ENCODE measurements around a stretch of chr7.

DNA sequence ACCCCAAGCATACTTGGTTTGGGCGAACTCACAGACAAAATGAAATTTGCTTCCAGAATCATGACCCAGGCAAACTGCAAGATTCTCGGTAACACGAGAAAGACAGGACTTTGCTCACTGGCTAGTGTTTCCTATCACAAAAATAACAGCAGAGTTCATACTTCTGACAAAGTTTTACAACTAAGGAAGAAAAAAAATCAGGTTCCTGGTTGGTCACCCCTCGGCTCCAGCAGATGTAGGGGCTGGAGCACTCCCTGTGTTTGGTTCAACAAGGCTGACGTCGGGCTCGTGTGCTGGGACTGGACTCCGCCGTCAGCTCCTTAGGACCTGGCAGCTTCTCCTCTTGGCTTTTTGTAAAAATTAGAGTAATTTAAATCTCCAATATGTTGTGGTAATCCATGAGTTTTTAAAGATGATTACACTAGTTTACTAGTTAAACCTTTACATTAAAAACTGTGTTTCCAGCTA lies 115.7 kb upstream of the RNF32 start:
- PRO-cap = no peak

DNA sequence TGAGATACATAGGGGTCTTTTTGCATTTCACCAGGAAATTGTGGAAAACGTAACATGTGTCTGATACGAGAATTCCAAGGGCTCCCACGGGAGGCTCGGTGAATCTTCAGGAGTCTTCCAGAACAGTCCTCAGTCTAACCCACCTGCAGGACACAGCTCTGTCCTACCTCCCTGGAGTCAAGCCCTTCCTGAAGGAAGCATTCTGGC lies 105.2 kb upstream of the RNF32 start:
- PRO-cap = no peak

DNA sequence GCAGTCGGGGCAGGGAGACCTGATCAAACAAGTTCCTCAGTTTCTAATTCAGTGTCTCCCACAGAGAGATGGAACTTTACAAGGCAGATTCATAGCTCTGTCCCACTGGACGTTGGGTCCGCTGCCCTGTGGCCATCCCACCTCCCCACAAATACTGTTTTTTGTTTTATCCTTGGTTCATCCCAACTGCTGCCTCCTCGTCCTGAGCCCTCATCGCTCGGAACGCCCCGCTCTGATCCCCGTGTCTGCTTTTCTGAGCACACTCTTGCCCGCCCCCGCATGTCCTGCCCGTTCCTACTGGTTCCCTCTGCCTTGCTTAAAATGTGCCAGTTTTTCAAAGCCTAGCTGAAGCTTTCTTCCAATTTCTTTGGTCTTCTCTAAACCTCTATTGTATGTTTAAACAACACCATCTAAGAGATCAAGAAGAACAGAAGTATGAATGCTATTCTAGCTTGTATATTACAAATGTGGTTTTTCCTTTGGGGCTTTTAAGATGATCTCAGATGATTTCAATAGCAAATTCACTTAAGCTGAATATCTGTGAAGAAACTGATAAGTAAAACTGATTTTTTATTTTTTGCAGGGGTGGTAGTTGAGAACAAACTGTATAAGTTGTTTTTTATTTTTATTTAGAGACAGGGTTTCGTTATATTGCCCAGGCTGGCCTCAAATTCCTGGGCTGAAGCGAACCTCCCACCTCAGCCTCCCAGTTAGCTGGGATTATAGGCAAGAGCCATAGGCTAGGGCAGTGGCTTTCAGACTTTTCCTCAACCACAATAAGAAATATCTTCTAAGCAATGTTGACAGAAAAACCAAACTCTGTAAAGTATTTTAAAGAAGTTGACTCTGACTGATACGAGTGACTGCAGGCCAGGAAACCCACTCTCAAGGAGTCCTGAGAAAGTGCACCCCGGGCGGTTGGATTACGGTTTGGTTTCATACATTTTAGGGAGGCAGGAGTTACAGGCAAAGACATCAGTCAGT lies 19.6 kb downstream of the RNF32 start:
- PRO-cap = no peak

- PRO-cap = no peak
Observed at GRCh38 chr7:156776200-156776883, 116.6 kb downstream of the LMBR1 start.

GRCh38 chr7:156818152-156818618 lies 74.8 kb downstream of the LMBR1 start:
- PRO-cap = no peak

- PRO-cap = no peak
Observed at GRCh38 chr7:156903510-156903917, 10.5 kb upstream of the LMBR1 start.

GRCh38 chr7:157006461-157006893 lies 4.0 kb downstream of the MNX1 start:
- PRO-cap = no peak

DNA sequence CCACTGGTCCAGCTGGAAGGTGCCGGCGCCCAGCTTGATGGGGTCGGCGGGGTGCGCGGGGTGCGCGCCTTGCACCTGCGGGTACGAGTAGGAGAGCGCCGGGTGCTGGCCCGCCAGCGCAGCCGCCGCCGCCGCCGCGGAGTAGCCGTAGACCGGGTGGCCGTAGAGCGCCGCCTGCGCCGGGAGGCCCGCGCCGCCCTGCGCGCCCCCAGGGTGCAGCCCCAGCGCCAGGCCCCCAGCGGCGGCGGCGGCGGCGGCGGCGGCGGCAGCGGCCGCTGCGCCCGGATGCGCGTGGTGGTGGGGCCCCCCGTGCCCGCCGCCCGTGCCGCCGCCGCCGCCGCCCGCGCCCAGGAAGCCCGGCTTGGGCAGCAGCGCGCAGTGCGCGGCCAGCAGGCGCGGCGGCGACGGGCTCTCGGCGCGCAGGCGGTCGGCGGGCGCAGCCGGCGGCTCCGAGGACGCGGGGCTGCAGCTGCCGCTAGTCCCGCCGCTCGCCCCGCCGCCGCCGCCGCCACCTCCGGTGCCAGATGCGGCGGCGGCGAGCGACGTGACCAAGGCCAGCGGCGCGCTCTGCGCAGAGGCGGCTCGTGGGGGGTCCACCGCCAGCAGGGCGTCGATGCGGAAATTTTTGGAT lies 636 bp downstream of the MNX1 start:
- PRO-cap = bidirectional peak, plus-strand start at position 243 of the sequence, minus-strand start at position 143 of the sequence

DNA sequence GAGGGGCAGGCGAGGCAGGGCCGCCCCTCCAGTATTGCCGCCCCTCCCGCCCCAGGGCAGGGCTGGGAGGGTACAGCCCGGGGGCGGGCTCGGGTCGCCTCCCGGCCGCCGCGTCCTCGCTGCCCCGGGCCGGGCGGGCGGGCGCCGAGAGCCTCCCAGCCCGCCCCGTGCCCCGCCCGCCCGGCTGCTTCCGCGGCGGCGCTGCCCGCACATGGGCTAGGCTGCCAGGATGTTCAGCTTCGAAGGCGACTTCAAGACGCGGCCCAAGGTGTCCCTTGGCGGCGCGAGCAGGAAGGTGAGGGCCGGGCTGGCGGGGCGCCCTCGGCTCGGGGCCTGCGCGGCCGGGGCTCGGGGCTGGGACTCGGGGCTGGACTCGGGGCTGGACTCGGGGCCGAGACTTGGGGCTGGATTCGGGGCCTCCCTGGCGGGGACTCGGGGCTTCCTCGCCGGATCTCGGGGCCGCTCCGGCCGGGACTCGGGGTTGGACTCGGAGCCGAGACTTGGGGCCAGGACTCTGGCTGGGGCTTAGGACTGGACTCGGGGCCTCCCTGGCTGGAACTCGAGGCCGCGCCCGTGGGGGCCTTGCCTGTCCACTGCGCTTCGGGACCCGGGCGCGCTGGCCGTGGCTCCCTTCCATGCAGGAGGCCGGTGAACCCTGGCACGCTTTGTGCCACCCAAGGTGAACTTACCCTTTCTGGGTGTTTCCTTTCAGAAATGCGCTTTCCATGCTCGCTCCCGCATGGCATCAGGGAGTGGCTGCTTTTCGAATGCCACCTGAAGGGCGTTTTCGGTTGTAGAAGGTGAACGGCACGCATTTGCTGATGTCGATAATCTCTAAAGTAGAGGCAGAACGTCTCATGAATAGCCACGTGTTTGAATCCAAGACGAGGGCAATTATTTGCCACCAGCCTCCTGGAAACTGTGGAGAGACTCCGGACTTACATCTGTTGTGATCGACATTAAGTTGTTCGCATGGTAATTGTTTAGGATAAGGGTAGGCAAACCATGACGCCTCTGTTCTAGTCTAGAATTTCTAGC lies 637 bp downstream of the UBE3C start:
- PRO-cap = bidirectional peak, plus-strand start at position 113 of the sequence, minus-strand start at position 121 of the sequence

DNA sequence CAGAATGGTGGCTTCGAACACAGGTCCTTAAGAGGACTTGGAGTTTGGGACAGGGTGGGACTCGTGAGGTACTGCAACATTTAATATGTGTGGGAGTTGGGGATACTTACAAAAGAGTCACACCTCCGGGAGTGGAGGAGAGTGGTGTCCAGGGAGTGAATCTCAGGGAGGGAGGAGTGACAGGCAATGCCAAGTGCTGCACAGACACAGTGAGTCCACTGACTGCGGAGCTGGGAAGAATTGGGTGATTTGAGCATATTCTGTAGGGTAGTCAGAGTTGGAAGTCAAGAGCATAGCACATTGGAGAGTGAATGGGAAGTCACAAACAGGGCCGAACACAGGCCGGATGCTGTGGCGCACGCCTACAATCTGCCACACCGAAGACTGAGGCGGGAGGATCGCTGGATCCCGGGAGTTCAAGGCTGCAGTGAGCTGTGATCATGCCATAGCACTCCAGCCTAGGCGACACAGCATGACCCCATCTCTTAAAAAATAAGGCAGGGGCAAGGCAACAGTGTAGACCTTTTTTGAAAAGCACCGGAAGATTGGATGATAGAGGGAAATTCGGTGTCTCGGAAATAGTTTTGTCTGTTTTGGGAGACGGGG lies 5.2 kb downstream of the UBE3C start:
- PRO-cap = no peak

- PRO-cap = no peak
Observed at GRCh38 chr7:157220487-157220861, 81.7 kb downstream of the UBE3C start.

DNA sequence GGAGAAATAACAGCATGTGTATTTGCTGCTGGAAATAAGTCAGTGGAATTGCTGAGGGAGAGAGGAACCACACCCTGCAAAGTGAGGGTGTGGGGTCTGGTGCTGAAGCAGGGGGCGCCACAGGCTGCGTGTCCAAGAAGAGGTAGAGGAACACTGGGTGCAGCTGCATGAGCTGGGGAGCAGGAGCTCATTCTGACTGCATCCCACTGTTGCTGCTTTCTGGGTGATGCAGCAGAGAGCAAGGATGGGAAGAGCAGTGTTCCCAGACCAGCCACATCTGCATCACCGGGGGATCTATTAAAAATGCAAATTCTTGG lies 97.2 kb upstream of the DNAJB6 start:
- PRO-cap = no peak

GRCh38 chr7:157248268-157248784 lies 88.5 kb upstream of the DNAJB6 start:
- PRO-cap = no peak

DNA sequence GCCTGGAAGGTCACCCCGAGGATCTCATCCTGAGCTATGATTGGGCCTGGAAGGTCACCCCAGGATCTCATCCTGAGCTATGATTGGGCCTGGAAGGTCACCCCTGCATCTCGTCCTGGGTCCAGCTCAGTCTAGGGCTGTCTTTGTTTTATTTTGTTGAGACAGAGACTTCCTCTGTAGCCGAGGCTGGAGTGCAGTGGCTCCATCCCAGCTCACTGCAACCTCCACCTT lies 16.9 kb upstream of the DNAJB6 start:
- PRO-cap = unidirectional peak, plus-strand start at position 159 of the sequence

DNA sequence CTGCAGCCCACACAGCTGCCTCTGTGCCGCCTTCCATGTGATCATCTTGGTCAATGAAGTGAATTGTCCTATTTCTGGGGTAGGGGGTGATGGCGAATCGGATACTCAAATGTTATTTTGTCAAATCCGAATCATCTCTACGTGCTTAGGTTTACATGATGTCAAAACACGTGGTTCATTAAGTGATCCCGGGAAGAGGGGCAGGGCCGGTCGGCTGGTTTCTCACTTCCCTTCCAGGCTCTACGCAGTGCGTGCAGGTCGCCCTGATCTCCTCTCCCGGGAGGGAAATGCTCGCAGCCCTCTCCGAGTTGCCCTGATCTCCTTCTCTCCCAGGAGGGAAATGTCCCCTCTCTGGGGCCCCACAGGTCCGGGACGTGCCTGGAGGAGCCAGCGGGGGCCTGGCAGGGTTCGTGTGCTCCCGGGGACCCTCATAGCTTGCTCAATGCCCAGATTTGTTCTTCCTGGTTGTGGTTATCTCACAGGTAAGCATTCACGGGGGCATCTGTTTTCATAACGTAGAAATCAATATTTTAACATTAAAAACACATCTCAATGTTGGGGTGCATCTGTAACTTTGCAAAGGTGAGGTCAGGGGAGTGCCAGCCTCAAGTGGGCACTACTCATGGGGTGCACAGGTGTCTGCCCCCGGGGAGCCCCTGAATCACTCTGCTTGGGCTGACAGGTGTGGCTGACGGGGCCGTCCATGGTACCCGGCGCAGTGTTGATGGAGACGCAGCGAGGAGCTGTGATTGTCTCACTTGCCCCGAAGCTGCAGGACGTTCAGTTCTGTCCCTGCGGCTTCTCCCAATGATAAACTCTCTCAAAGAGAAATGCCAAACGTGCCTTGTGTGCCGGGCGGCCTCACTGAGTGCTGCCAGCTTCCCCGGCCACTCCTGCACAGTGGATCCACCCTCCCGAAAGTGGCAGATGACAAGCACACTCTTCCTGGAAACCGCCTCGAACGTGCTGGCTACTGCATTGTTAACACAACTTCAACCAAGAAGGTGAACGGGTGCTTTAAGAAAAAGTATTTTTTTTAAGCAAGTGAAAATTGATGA lies 203.0 kb downstream of the DNAJB6 start:
- PRO-cap = no peak

DNA sequence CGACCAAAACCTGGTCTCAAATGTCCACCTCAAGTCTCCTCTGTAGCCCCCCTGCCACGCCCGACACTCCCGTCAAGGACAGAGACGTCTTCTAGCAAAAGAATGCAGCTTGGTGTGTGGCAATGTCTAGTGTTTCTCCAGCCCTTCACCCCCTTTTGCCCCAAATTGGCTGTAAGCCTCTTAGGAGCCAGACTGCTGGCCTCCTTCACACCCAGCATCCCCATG lies 305.1 kb downstream of the DNAJB6 start:
- PRO-cap = no peak

- PRO-cap = no peak
Observed at GRCh38 chr7:157827125-157827529, 490.3 kb downstream of the DNAJB6 start.

DNA sequence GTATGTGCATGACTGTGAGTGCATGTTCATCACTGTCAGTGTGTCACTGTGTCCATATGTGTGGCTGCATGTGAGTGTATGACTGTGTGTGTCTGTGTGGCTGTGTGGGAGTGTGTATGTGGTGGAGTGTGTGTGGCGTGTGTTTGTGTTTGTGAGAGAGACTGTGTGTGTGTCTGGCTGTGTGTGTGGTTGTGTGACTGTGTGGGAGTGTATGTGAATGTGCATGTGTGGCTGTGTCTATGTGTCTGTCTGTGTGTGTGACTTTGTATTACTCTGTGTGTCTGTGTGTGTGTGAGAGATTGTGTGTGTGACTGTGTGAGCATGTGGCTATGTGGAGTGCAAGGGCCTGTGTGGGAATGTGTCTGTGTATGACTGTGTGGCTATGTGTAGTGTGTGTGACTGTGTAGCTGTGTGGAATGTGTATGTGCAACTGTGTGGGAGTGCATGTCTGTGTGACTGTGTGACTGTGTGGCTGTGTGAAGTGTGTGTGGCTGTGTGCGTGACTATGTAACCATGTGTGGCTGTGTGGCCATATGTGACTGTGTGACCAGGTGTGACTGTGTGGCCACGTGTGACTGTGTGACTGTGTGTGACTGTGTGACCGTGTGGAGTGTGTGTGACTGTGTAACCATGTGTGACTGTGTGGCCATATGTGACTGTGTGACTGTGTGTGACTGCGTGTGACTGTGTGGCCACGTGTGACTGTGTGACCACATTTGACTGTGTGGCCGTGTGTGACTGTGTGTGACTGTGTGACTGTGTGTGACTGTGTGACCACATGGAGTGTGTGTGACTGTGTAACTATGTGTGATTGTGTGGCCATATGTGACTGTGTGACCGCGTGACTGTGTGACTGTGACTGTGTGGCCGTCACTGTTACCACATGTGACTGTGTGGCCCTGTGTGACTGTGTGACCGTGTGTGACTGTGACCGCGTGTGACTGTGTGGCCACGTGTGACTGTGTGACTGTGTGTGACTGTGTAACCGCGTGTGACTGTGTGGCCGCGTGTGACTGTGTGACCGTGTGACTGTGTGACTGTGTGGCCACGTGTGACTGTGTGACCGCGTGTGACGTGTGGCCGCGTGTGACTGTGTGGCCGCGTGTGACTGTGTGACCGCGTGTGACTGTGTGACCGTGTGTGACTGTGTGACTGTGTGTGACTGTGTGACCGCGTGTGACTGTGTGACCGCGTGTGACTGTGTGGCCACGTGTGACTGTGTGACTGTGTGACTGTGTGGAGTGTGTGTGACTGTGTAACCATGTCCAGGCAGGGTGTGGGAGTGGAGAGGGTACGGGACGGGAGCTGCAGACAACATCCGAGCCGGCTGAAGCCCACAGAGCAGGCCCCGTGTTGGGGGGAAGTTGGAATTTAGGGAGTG lies 503.0 kb downstream of the DNAJB6 start:
- PRO-cap = no peak

DNA sequence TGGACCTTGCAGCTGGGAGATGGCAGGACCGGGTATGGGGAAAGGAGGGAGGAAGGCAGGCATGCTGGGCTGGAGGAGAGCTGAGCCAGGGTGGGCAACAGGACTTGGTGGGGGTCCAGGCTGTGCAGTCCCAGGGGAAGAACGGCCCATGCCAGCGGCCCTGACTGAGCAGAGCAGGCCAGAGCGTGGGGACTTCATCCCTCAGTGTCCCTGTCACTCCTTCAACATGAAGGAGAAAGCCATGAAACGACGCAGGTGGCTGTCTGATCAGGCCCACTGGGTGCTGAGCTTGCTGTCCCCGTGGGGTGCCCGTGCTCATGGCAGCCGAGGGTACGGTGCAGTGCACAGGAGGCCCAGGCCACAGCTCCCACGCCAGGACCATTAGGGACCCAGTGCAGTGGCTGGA lies 519.6 kb downstream of the PTPRN2 start:
- PRO-cap = no peak

- PRO-cap = no peak
Observed at GRCh38 chr7:158237672-158238363, 349.8 kb downstream of the PTPRN2 start.

Measured in bronchus (tissue), 1 donor.